PC-3 (cell line): ENCODE measurements around a stretch of chr14.

DNA sequence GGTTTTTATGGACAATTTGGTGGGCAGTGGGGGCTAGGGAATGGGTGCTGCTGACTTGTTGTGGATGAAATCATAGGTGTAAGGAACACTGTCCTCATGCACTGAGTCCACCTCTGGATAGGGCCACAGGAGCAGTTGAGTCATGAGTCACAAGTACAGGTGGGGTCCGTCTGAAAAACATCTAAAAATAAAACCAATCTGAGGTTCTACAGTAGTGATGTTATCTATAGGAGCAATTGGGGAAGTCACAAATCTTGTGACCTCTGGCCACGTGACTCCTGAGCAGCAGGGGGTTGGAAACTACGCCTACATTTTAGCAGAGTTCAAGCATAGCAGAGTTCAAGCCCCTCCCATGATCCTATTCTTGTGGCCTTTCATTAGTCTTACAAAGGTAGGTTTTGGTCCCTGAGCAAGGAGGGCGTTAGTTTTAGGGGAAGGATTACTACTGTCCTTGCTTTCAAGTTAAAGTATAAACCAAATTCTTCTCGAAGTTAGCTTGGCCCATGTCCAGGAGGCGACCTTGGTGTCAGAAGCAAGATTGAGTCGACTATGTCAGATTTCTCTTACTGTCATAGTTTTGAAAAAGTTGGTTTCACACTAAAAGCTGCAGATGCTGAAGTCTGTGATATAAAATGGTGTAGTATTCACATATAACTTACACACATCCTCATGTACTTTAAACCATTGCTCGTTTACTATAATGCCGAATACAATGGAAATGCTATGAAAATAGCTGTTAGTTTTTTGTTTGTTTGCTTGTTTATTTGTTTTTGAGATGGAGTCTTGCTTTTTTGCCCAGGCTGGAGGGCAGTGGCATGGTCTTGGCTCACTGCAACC lies 18.3 kb upstream of the SGPP1 start:
- RAMPAGE, long total RNA = no peak

DNA sequence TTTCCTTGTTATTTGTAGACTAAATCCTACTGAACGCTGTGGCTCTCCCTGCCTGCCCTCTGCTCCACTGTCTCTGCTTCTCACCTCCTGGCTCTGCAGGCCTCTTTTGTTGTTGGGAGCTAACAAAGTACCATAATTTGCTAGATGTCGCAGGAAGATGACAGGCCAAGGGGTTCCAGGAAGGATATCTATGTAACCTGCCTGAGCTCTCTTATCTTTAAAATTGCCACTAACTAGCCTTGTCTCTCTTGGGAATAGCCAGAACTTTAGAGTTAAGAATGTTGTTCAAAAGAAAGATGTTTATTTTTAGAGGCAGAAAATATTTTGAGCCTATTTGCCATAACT lies 21.5 kb downstream of the SYNE2 start:
- RAMPAGE, long total RNA = no peak

- RAMPAGE, long total RNA = no peak
These were observed 47.3 kb downstream of the SYNE2 start for GRCh38 chr14:63900096-63900459.

DNA sequence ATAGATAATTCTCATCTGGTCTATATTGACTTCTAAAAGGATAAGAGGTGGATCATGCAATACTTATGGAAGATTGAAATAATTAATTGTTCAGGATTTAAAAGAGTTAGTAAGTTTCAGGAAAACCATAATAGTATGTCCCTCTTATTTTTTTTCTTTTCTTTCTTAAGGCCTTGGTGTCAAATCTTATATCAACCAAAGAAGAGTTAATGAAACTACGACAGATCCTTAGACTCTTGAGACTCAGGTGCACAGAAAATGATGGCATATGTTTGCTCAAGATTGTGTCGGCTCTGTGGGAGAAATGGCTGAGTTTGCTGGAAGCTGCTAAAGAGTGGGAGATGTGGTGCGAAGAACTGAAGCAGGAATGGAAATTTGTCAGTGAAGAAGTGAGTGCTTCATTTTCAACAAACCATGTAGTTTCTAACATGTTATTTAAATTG lies 212.5 kb downstream of the SYNE2 start:
- RAMPAGE, long total RNA = no peak

- RAMPAGE, long total RNA = no peak
These were observed 211.3 kb downstream of the ESR2 start for GRCh38 chr14:64082644-64083563.

DNA sequence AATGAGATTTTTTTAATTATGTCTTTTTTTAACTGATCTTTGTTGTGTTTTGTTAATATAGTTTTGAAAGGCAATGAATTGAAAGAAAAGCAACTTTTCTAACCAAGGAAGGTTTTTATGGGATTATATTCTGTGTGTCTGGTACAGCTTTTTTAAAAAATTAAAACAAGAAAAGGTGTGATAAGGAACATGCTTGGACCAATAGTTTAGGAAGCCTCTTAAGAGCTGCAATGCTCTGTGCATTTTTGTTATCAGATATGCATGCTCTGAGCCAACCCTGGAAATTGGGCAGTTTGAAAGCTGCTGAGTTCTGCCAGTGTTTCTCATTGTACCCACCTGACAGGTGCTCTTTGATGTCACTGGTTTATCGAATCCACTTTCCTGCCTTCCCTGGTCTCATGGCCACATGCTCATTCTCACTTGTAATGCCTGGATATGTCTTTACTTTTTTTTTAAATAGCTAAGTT lies 90.9 kb downstream of the ESR2 start:
- RAMPAGE, long total RNA = no peak

DNA sequence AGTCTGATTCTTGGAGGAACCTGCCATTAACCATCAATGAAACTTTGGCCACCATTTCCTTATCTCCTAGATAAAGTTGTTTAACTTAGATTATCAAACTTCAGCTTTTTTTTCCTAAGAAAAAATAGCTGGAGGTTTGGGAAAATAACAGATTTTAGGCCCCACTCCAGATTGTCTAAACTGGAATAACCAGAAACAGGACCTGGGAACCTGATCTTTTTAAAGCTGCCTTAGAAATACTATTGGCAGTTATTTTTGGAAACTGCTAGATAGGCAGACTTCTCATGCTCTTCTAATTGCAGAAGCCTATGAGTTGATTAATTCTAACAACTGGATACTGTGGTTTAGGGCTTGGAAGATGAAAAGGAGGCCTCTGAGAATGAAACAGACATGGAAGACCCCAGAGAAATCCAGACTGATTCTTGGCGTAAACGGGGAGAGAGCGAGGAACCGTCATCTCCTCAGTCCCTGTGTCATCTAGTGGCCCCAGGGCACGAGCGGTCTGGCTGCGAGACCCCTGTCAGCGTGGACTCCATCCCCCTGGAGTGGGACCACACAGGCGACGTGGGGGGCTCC lies 80.2 kb downstream of the ESR2 start:
- RAMPAGE, long total RNA = no peak

GRCh38 chr14:64215990-64216700 lies 78.0 kb downstream of the ESR2 start:
- RAMPAGE, long total RNA = no peak

DNA sequence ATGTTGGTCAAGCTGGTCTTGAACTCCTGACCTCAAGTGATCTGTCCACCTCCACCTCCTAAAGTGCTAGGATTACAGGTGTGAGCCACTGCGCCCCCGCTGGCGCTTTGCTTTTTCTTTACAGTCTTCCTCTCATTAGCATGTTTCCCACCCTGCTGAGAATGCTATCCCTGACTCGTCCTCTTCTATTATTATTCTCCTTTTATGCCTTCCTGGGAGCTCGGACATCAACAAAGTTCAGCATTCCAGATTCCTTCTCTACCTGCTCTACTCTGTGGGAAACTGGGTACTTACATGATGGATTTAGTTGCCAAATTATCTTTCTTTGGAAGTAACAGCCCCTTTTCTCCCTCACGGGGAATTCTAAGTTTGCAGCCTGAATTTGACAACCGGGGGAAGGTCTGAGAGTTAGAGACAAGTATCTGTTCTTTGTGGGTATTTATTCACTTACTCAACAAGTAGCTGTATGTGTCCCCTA lies 3.3 kb downstream of the MTHFD1 start:
- RAMPAGE, long total RNA = no peak

DNA sequence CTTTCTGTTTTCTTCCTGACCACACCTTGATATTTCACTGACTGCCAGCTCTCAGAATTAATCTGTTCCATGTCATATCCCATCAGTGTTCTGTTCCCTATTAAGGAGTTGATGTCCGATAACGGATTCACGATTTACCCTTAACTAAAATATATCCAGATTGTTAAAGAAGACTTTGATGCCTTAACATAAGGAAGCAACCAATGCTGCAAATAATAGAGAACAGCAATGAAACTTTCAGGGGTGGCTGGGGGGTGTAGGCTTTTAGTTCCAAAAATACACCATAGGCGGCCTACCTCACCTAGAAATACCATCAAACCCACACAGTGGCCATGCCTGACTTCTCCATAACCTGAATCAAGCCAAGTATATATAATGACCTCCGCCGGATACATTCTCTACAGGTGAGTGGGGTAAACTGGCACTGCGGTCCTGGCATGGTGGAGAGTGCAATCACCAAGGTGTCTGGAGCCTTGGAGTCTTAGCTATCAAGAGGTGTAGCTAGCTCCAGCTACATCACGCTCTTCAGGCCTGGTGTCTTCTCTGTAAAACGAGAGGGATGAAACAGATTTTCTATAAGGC lies 1.3 kb downstream of the ZBTB25 start:
- RAMPAGE, long total RNA = no peak

DNA sequence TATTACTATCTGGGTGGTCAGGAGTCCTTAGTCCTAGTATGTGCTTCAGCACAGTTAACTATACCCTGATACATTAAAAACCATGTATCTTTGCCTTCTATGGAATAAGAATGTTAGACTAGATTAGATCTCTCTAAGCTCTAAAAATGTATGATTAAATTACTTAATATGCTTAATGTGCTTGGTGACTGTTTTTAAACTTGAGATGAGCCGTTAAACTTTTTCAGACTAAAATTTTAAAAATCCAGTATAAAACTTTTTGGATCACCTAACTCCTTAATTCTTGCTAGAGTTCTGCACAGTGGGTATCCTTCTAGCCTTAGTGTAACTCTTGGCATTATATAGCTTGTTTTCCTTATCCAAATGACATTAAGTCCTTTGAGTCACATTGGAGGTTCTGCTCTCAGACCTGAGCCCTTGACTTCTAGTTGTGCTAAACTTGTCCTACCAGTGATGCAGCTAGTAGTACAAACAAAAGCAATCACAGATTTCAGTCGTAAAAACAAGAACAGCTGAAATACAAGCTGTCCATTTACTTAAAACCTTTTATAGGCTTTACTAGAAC lies 10.3 kb downstream of the ZBTB1 start:
- RAMPAGE, long total RNA = no peak

- RAMPAGE, long total RNA = no peak
These were observed 12.8 kb upstream of the HSPA2 start for GRCh38 chr14:64527800-64528135.

DNA sequence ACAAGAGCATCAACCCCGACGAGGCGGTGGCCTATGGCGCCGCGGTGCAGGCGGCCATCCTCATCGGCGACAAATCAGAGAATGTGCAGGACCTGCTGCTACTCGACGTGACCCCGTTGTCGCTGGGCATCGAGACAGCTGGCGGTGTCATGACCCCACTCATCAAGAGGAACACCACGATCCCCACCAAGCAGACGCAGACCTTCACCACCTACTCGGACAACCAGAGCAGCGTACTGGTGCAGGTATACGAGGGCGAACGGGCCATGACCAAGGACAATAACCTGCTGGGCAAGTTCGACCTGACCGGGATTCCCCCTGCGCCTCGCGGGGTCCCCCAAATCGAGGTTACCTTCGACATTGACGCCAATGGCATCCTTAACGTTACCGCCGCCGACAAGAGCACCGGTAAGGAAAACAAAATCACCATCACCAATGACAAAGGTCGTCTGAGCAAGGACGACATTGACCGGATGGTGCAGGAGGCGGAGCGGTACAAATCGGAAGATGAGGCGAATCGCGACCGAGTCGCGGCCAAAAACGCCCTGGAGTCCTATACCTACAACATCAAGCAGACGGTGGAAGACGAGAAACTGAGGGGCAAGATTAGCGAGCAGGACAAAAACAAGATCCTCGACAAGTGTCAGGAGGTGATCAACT lies 1.5 kb downstream of the HSPA2 start:
- RAMPAGE, long total RNA = no peak

GRCh38 chr14:64584113-64584477 lies 34.3 kb downstream of the PPP1R36 start:
- RAMPAGE, long total RNA = no peak

- RAMPAGE, long total RNA = no peak
These were observed 47.3 kb upstream of the PLEKHG3 start for GRCh38 chr14:64656842-64657336.

GRCh38 chr14:64673214-64673642 lies 31.0 kb upstream of the PLEKHG3 start:
- RAMPAGE, long total RNA = no peak

GRCh38 chr14:64683006-64683889 lies 21.0 kb upstream of the PLEKHG3 start:
- RAMPAGE, long total RNA = no peak

DNA sequence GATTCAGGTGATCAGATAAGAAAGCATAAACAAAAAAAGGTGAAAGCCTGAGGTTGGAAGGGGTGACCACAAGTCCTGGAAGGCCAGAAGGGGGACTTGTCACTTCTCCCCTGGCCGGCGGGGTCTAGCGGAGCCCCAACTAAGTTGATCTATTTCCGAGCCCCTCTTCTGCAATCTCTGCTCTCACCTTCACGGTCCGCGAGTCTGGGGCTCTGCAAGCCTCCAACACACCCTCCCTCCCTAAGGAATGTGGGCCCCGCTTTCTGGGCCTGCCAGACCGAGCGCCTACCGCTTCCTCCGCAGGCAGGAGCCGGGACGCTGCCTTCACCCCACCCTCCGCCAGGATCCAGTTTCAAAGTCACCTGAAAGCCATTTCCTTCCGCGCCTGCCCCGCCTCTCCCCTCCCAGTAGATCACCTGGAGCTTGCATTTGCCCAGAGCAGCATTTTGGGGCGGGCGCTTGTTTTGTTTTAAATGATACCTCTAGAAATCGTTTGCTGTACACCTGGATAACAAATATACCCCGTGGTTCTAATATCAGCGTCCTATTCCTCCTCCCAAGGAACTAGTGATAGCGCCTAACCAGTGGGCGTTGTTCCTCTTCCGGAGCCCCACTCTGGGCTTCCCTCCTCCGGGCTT lies 1.2 kb upstream of the PLEKHG3 start:
- RAMPAGE, long total RNA = no peak

DNA sequence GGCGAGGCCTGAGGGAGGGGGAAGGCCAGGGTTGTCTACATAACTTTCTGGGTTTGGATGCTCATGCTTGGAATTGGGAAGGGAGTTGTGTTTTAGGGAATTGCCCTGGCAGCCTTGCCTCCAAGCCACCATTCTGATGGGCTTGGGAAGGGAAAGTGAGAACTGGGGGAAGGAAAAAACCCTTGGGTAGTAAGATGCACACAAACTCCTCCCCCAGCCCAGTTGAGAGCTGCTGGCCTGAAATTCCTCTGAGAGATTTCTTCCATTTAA lies 13.0 kb downstream of the PLEKHG3 start:
- RAMPAGE, long total RNA = no peak

DNA sequence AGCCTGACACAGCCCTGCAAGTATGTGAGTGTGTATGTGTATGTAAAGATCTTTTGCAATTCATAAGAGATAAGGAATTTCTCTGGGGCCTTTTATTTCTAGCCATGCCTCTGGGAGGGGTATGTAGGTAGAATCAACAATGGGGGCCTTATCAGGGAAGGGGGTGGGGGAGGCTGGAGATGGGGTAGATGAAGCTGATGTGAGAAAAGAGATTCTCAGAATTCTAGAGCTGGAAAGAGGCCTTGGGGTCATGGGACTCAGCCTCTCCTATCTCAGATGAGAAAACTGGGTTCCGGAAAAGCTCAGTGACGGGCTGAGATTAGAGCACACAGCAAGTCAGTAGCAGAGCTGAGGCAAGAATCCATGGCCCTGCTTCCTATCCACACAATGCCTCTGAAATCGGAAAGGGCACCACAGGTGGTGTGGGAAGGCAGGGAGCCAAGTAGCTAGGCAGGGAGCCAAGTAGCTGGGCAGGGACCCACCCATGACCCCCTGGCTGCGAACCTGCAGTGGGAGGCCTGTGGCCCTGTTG lies 54.6 kb downstream of the PLEKHG3 start:
- RAMPAGE, long total RNA = no peak